Cerebral cortex (tissue), 2 donors: ENCODE measurements around a stretch of chr20.

- PRO-cap, 2 experiments, result no peak in any of the 2 experiments
These were observed 7.1 kb upstream of the RTF2 start for GRCh38 chr20:56461253-56461862.

- PRO-cap, 2 experiments, result no peak in any of the 2 experiments
These were observed 15.5 kb downstream of the RTF2 start for GRCh38 chr20:56483890-56484425.

GRCh38 chr20:56721868-56722659, 93.0 kb downstream of the TFAP2C start:
- PRO-cap, 2 experiments, result no peak in any of the 2 experiments

- PRO-cap, 2 experiments, result no peak in any of the 2 experiments
These were observed 167.9 kb downstream of the TFAP2C start for GRCh38 chr20:56796873-56797585.

GRCh38 chr20:57265094-57265493, 1.3 kb downstream of the BMP7 start:
- PRO-cap, 2 experiments, result peak in 1 of 2 experiments; most common plus-strand start chr20:57265435 (in 1)

- PRO-cap, 2 experiments, result no peak in any of the 2 experiments
These were observed 16.5 kb upstream of the RBM38 start for GRCh38 chr20:57374584-57375157.

- PRO-cap, 2 experiments, result peak in 1 of 2 experiments; most common plus-strand start chr20:57389426 (in 1); most common minus-strand start chr20:57389357 (in 1)
These were observed 2.1 kb upstream of the RBM38 start for GRCh38 chr20:57388815-57389689.

DNA sequence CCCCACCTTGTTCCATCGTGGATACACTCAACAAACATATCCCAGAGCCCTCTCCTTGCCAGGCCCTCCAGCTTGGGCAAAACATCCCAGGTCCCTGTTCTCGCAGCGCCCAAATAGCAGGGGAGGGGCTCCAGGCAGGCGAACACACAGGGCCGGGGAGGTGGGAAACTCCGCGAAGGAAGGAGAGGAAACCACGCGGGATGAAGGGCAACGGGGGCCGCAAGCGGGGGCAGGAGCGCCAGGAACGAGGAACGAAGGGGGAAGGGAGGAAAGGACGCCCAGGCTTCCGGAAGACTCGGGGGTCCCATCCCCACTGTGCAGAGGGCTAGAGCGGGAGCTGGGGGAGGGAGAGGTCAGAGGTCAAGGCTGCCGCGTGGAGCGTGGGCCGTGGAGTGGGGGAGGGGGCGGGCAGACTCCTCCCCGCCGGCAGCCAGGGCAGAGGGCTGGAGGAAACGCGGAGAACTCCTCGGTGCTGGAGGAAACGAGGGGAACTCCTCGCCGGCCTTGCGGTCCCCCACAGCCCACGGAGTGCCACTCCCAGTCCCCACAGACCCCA, 1.4 kb upstream of the RBM38 start:
- PRO-cap, 2 experiments, result no peak in any of the 2 experiments

GRCh38 chr20:57404294-57404517, 13.0 kb downstream of the RBM38 start:
- PRO-cap, 2 experiments, result no peak in any of the 2 experiments

GRCh38 chr20:57405228-57405920, 14.2 kb downstream of the RBM38 start:
- PRO-cap, 2 experiments, result no peak in any of the 2 experiments

- PRO-cap, 2 experiments, result no peak in any of the 2 experiments
These were observed 17.0 kb downstream of the RBM38 start for GRCh38 chr20:57408060-57408717.

- PRO-cap, 2 experiments, result no peak in any of the 2 experiments
These were observed 41.8 kb downstream of the RBM38 start for GRCh38 chr20:57432938-57433362.

GRCh38 chr20:57523732-57524235, 1.2 kb downstream of the CTCFL start:
- PRO-cap, 2 experiments, result no peak in any of the 2 experiments

GRCh38 chr20:57528964-57529527, 4.1 kb upstream of the CTCFL start:
- PRO-cap, 2 experiments, result no peak in any of the 2 experiments

- PRO-cap, 2 experiments, result no peak in any of the 2 experiments
These were observed 5.7 kb downstream of the PCK1 start for GRCh38 chr20:57566371-57567157.

DNA sequence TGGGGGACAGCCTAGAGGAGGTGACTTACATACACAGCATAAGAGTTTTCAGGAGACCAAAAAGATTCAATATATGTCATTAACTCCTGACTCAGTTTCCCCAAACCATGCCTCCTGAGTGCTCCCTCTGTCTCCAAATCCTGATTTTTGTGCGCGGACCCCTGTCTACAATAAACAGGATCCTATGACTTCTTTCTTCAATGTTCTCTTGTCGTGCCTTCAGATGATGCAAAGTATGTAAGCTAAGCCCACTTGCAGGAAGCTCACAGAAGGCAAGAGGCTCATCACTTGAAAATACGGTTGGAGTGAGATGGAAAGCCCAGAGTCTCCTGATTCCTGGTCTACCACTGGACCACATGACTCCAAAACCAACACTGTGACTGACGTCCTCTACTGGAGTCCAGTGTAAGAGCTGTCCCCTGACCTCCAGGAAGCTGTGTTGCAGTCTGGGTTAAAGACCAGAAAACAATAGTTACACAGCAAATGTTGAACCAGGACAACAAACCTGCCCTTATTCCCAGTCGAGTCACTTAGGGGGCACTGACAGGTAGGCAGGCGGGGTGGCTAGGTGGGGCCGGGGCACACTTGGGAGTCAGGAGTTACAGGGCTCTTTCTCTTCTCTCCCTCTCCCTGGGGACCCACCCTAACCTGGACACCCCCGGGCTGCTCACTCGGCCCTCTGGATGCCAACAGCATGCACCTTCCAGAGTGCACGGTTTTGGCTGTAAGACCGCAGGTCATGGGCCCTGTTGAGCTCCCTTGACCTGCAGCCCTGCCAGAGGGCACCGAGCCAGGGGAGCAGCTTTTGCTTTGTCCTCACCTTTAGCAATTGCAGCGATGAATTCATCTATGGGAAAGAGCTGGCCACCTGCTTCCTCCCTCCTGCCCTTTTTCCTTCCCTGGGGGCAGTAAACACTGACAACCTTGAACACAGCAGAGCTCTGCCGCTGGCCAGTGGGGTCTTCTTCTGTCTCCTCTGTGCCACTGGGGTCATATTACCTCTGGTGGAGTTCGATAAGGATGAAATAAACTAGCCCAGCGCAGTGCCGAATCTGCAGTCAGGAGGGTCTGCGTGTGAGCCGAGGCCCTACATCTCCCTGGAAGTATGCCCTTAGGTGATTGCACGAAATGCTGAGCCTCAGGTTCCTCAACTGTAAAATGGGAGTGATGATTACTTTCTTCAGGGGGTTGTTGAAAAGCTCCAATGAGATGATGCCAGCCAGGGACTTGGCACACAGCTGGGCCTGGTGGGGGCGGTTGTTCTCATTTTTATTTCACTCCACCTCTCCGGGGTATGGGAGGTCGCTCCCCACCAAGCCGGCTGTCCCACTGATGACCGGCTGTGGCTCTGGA, 7.5 kb downstream of the PCK1 start:
- PRO-cap, 2 experiments, result no peak in any of the 2 experiments

DNA sequence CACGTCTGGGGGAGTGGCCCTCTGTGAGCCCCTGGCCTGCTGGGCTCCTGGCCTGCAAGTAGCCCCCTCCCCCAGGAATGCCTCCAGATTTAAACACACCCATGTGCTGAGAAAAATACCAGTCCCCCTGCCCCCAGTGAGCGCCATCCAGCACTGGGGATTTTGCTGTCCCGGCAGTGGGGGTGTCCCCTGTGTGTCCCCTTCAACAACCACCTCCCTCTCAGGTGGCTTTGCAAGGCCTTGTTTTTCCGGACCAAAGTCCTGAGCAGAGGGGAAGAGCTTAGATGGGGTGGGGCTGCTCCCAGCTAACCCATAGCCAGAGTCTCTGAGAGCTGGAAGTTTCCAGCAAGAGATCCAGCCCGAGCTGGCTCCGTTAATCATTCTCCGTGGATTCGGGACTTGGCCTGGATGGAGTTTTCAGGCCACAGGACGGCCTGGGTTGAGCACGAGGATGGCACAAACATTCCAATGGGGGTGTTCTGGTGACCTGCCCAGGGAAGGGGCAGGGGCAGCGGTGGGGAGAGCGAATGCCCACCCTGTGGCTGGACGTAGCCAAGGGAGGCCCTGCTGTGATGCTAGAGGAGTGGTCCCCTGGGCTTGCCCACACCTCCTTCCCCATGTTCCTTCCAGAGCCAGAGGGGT, 29.0 kb downstream of the PCK1 start:
- PRO-cap, 2 experiments, result no peak in any of the 2 experiments

- PRO-cap, 2 experiments, result no peak in any of the 2 experiments
These were observed 26.4 kb downstream of the ZBP1 start for GRCh38 chr20:57593574-57594443.

GRCh38 chr20:57628993-57629336, 8.7 kb upstream of the ZBP1 start:
- PRO-cap, 2 experiments, result no peak in any of the 2 experiments

DNA sequence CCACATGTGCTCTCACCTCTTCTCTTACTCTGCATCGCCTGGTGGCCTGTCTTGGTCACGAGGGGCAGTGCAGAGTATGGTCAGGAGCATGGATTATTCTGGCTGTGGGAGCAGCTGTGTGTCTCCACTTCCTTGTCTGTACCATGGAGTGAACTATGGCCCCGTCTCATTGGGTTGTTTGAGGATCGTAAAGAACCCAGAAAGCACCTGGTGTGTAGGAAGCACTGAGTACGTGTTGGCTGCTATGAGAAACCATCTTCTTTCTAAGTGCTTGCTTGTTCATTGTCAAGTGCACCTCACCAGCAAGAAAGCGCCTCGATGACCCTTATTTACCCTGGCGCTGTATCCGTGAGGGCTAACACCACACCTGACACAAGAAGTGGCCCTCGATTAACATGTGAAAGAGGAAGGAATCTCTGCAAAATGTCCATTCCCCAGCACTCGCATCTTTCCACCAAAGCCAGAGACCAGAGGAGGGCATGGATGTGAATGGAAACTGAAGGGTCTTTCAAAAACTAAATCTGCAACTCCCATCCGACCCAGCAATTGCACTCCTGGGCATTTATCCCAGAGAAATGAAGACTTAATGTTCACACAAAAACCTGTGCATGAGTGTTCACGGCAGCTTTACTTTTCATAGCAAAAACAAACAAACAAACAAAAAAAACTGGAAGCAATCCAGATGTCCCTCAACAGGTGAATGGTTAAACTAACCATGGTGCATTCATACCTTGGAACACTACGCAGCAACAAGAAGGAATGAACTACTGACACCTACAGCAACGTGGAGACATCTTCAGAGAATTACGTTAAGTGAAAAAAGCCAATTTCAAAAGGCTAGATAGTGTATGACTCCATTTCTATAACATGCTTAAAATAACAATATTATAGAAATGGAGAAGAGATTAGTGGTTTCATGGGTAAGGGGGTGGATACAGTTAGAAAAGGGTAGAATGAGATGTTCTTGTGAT, 32.4 kb downstream of the PMEPA1 start:
- PRO-cap, 2 experiments, result no peak in any of the 2 experiments